Aorta (tissue), 1 donor: ENCODE measurements around the gene RTRAF.

DNA sequence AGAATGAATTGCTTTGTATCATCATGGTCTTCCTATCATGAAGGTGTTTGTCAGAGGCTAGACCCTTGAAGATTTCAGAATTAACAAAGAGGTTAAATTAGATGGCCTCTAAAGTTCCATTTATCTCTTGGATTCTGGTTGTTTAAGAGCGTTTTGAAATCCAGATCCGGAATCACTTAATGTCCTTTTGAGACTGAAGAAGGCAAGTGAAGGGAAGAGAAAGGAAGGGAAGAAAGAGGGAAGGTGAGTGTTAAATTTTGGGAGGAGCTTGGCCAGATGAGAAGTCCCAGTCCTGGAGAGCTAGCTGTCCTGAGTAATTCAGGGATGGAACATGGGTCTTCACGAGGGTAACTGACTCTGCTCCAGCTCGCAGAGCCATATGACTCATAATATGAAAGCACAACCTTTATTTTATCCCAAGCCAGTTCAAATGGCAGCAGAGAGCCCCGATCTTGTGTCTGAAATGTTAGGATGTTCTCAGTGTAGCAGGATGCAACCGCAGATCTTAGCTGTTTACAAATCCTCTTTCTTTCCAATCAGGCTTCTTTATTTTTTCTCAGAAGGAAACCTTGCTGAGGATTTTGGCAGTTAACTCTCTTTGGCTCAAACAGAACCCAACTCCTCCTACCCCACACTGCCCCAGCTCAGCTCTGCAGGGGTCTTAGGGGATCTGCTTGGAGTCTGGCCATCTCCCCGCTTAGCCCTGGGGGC is 92.8 kb downstream of the VCPKMT start:
- PRO-cap: no peak

- PRO-cap: no peak
Observed at GRCh38 chr14:50117101-50117577, 767 bp upstream of the VCPKMT start.

GRCh38 chr14:50159469-50160138 is 43.2 kb upstream of the VCPKMT start:
- PRO-cap: no peak

- PRO-cap: no peak
Observed at GRCh38 chr14:50191271-50191800, 40.0 kb downstream of the SOS2 start.

- PRO-cap: unidirectional peak, plus-strand start at chr14:50231194
Observed at GRCh38 chr14:50230820-50231456, 440 bp downstream of the SOS2 start.

DNA sequence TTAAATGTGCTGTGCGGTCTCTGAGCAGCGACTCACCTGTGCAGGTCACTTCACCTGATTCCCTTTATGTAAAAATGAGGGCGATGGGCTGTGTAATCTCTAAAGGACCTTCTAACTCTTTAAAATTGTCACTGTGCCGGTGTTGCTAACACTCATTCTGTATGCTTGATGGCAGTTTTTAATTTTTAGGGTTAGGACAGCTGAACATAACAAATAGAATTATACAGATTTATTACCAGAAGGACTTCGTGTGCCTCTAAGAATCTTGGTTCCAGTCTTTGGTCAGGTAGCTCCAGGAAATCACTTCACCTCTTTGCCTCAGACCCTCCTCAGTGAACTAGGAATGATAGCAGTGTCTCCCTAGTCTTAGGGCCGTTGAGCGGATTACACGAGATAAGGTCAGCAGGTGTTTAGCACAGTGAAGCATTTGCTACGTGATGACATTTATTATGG is 919 bp downstream of the DMAC2L start:
- PRO-cap: no peak

GRCh38 chr14:50388292-50388959 is 8.3 kb downstream of the CDKL1 start:
- PRO-cap: no peak

- PRO-cap: no peak
Observed at GRCh38 chr14:50459723-50460164, 63.1 kb upstream of the CDKL1 start.

GRCh38 chr14:50478918-50479741 is 53.2 kb downstream of the MAP4K5 start:
- PRO-cap: no peak

GRCh38 chr14:50559561-50559911 is 409 bp upstream of the ATL1 start:
- PRO-cap: no peak

DNA sequence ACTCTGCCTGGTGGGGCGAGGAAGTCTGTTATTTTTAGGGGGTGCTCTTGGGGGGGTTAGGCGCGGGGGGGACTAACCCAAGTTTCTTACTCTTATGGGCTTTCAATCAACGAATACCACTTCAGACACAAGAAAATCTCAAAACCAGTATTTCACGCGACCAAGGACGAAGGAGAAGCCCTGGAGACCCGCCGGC is 600 bp downstream of the SAV1 start:
- PRO-cap: no peak

DNA sequence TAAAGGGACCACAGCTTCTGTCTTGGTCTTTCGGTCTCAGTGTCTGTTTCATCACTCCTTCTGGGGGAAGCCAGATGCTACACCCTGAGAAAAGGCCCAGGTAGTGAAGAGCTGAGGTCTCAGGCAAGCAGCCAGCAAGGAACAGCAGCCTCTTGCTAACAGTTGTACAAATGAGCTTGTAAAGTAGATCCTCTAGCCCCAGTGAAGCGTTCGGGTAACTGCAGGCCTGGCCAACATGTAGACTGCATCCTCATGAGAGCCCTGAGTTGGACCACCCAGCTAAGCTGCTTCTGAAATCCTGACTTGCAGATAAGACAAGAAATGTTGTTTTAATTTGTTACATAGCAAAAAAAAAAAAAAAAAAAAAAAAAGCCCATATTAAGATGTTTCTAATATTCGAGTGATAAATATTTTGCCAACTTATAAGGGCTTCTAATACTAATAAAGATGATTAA is 69.1 kb upstream of the SAV1 start:
- PRO-cap: no peak

GRCh38 chr14:50756116-50757065 is 74.6 kb downstream of the NIN start:
- PRO-cap: no peak

DNA sequence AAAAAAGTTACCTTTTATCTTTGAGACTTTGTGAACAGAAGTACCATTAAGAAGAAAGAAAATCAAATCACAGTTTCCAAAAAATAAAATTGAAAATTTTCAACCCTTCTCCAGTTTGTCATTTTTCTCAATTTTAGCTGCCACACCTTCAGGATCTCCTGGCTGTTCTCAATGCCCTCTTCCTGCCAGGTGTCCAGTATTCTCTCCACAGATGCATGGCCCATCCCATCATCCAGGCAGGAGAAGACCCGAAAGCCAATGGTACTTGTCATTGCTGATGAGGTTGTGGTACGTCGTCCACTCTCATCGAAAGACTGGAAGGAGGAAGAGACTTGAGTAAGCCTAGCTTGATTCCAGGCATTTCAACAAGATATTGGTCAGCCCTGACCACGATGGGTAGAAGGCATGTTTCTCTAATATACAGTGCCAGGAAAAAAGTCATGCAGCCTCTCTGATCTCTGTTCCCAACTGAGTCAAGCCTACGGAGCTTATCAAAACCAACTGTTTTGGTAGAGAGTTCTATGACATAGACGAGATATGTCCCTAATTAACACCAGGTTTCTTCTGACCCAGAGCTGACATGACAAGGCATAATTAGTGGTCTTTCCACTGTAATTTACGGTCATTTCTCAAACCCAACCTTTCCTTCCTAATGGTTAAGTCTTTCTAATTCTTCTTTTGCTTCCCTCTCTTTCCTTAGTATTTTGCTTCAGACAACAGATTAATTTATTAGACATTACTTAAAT is 58.6 kb downstream of the NIN start:
- PRO-cap: no peak

- PRO-cap: no peak
Observed at GRCh38 chr14:50942056-50942321, 2.3 kb downstream of the PYGL start.

GRCh38 chr14:51006688-51007065 is 62.4 kb upstream of the PYGL start:
- PRO-cap: no peak

GRCh38 chr14:51650671-51651112 is 1.0 kb upstream of the FRMD6 start:
- PRO-cap: no peak

DNA sequence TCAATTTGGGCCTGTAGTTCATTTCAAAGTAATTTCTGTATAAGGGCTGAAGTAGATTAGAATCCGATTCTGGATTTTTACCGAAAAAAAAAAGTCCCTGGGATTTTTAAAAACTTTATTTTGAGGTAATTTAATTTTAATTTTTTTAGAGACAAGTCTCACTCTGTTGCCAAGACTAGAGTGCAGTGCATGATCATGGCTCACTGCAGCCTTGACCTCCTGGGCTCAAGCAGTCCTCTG is 18.2 kb downstream of the FRMD6 start:
- PRO-cap: no peak

DNA sequence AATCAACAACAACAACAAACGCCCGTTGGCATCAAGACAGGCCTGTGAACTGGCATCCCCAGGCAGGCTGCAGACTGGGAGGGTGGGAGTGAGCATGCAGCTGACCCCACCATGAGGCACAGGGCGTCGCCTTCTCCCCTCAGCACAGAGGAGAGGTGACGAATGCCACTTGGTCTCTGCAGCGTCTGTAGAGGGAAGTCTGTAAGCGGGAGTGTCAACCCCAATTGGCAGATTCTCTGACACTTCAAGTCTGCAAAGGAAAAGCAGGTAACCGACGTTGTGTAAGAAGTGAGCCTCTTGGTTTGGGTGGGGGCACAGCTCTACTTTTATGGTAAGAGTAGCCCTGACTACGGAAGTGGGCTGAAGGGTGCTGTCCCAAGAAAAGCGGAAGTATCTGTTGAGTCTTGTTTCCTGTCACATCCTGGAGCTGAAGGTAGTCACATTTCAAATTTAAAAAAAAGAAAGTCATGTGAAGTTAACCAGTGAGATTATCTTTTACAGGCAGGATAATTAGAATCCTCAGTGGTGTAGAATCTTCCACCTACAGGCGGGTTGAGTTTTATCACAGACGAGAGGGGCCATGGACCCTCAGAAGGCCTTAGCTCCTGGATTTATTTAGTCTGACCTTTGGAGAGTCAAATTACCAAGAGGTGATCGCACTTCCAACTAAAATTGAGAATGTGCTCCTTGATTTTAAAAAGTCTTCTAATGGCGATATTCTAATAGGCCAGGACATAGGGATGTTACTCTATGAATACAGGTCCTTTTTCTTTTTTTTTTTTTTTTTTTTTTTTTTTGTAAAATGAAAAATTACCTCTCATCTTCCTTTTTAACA is 13.1 kb upstream of the GNG2 start:
- PRO-cap: no peak

DNA sequence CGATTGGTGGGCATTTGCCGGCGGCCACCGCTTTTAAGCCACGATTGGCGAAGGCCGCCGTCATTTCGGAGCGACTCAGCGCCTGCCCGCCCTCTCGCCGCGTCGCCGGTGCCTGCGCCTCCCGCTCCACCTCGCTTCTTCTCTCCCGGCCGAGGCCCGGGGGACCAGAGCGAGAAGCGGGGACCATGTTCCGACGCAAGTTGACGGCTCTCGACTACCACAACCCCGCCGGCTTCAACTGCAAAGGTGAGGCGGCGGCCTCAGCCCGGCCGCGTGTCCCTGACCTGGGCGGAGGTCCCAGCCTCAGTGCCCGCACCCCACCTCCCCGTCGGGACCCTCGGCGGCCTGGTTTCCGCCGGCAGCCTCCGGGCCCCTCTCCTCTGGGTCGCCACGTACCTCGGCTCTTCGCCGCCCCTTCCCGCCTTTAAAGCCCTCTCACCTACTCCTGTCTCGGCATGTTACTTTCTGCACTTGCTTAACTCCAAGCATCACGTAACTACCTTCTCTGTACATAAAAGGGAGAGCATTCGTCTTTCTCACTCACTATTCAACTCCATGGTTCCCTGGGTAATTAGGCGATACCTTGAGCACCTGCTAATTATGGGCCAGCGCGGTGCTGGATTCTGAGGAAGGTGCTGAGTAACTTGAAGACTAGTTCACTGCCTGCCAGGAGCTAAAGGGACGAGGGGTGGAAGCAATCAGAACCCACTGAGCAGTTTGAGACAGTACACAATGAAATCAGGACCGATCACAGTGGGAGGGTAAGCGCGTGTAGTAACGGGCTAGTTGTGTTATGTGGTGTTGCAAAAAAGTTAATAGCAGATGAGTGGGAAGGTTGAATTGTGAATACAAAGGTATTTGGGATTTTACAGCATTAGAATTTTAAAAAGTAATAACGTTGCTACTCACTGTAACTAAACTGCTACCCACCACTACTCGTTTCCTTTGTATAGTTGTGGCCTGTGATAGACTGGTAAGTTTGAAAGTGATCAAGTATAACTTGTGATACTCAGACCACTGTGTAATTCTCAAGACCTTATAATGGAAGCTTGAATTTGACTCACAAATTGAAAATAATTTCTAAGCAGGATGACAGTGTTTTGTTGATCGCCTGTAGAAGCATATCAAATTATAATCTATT is at the start of gene RTRAF:
TSS of gene RTRAF (plus strand) at position 92 of the 1,141 bp plus-strand sequence.
- PRO-cap: bidirectional peak, plus-strand start at position 64 of the sequence, minus-strand start outside the sequence